Daoy (cell line): ENCODE measurements around a stretch of chr12.

- RAMPAGE, long total RNA = no peak
Measured at GRCh38 chr12:120563211-120563745, 17.9 kb downstream of the POP5 start.

GRCh38 chr12:120565306-120565745 is 15.9 kb downstream of the POP5 start:
- RAMPAGE, long total RNA = no peak

DNA sequence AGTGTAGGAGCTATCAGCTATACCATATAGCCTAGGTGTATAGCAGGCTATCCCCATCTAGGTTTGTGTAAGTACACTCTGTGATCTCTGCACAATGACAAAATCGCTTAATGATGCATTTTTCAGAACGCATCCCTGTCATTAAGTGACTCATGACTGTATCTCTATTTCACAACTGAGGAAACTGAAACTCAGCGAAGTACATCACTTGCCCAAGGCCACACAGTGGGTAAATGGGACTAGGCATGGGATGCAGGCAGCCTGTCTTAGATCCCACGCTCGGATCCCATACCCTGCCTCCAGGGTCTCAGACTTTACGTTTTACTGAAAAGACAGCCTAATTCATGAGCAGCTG is 2.5 kb upstream of the MLEC start:
- RAMPAGE, long total RNA = no peak

DNA sequence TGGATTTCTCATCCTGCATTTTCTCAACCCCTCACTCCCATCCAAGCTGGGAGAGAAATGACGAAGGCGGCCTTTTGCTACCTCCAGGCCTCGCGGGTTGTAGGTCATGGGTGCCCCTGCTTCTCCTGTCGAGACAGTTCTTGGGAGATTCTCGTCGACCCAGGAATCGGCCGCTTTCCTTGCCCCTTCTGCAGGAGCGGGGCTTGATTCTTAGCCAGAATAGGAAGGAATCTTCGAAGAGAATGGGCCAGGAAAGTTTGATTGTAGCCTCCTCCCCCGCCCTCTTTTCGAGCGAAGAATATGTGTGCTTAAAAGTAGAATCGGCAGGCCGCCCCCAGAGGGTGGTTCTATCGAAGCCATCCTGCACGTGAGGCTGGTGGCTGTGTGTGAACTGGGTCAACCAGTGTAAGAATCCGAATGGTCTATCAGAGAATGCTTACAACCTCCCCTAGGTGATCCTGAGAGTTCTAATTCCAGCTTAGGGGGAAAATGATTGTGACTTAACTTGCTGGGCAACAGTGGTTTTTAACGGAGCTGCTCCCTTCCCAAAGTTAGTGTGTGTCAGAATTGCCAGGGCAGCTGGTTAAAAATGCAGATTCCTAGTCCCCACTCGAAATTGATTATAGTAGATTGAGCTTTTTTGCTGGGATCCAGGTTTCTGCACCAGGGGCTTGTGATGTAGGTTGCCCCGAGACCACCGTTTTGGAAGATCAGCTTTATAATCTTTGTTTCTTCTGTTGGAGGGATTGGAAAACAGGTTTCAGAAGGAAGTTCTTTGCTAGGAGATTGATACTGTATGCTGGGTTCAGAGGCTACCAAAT is 1.0 kb downstream of the MLEC start:
- RAMPAGE, long total RNA = no peak

DNA sequence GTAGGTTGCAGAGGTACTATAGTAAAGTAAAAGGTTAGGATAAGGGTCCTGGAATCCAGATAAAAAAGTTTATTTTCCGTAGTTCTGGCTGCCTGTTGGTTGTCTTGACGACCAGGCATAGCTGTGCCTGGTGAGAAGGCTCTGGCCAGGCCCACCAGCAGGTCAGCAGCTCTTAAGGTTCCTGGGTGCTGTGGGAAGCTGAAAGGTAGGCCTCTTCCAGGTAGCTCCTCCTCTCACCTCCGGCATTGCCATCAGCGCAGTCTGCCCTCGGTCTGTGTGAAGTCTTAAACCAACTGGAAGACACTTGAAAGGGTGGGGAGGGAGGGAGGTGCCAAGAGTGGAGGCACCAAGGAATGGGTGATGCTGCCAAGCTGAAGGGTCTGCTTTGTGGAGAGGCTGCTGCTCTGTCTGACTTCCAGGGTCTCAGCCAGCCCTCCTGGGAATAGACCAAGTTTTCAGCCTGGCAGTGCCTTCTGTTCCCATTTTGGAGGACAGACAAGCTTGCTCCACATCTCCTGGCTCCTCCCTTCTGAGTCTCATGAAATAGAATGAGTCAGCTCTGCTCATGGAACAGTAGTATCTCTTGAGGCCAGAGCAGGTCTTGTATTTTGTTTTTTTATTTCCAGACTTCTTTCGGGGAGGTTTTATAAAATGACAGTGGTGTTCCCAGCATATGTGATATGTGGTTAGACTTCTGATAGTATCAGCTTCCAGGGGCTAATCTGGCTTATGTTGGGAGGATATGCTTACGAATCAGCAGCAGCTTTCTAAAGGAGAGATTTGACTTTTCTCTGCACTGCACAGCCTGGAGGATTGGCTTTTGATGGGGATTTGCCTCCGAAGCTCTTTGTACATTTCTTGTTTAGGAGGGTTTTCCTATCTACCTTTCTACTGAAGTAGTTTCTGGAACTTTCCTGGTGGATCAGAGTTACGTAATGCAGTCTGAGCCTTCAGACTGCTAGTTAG is 5.1 kb upstream of the ACADS start:
- RAMPAGE, long total RNA = no peak

GRCh38 chr12:120738574-120739060 is 13.0 kb downstream of the ACADS start:
- RAMPAGE, long total RNA = no peak

DNA sequence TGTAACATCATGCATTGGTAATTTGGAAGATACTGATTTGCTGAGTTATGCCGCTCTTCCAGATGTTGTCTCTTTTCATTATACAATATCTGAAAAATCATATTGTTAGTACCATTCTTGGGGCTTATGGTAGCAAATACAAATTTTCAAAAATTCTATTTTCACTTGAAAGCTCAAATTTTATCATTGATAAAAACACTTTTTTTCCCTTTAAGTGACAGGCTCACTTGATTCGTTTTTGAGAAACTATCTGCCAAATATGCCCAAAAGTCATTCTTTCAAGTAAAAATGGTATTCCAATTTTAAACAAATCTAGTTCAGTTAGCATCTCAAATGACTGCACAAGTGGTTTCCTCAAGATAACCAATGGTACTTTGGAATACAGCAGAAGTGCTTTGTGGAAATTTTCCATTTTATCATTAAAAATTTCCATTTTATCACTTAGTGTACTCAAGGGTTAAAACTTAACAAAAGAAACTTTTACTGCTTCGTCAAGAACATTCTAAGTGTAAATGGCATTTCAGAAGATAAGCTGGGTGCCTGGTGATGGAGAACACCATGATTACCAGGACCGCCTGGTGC is 84.8 kb downstream of the SPPL3 start:
- RAMPAGE, long total RNA = no peak

DNA sequence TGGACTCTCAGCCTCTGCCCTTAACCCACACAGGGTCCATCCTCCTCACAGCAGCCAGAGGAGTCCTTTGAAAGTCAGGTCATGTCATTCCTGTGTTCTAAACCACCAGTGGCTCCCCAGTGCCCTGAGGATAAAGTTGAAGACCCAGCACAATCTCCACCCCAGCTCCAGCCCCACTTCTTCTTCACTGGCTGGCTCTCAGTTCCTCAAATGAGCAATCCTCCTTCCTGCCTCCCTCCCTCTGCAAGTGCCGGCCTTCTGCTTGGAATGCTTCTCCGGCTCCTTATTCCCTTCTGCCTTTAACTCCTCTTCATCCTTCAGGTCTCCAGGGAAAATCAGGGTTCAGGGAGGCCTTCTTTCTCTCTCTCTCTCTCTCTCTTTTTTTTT is 32.0 kb upstream of the SPPL3 start:
- RAMPAGE, long total RNA = no peak

- RAMPAGE, long total RNA = no peak
Measured at GRCh38 chr12:120956687-120957287, 21.6 kb upstream of the HNF1A start.

DNA sequence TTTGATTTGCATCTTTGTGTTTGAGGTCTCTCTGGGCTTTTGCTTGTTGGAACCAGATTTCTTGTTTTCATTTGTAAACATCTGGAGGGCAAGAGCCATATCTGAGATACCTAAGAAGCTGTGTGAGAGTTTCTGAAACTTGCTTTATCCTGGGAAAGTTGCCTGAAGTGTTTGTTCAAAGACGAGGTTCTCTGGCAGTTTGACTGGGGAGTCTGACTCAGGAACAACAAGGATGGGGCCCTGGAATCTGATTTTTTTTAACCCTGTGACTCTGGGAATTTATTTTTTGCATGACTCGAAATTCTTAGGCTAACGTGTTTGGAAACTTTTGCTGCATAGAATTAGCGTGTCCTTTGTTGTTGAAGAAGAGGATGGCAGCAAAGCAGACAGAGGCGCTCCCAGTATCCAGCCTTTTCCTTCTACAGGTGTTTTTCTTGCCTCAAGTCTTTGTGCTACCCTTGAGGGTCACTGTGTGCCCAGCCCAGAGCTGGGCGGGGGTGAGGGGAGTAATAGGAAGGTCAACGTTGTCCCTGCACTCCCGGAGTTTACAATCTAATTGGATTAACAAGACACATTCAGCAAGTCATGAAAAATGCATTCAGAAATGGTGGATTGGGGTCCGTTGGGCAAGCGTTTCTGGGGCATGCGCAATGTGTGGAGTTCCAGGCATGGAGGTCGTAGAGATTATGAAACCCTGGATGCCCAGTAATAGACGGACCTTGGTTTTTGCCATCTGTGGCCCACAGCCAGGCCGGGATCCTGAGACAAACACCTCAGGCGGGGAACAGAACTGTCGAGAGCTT is 11.0 kb upstream of the HNF1A start:
- RAMPAGE, long total RNA = no peak

DNA sequence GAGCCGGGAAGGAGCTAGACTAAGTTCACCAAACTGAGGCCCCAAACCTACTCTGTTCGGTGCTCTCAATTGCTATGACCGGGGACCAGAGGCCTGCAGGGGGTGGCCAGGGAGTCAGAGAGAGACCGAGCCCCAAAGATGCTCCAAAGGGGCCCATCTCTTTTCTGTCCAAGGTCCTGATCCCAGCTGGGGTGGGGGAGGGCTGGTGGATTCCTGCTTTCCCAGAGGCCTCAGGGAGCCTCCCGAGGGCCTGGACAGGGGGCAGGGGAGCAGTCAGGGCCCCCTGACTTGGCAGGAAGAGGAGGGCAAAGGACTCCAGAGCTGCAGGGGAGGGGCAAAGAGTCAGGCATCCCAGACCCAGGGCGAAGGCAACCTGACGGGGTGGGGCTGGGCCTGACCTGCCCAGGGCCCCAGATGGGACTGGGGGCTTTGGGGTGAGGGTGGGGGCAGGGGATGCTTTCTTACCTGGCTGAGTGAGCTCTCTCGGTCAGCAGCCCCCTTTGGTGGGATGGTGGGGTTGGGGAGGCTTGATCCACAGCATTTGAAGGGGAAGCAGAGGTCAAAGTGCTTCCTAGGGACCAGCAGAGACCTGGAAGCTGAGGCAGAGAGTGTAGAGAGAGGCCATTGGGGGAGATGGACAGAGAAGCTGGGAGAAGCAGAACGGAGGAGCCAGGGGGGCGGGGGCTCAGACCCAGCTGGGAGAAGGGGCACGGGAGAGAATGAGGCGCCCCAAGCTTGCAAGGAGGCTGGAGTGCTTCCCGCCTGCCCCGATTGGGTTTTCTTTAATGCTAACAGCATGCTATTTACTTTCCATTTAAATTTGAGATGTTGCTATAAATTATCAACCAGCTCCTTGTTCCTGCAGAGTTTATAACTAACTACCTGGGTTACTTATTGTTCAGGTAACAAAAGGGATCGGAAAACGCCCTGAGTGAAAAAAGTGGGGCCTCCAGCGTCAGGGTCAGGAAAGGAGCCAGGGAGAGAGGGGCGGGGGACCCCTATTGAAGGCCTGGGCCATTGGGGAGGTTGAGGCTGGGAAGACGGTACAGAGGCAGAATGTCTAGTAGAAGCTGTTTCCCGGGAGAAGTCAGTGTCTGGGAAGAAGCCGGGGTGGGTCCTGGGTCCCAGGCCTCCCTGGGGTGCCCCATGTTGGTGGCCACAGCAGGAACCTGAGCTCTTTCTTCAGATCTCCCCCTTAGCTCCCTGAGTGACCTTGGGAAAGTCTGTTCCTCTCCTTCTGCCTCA is 2.3 kb downstream of the HNF1A start:
- RAMPAGE, long total RNA = no peak

GRCh38 chr12:121001368-121002125 is 14.7 kb downstream of the C12orf43 start:
- RAMPAGE, long total RNA = no peak

DNA sequence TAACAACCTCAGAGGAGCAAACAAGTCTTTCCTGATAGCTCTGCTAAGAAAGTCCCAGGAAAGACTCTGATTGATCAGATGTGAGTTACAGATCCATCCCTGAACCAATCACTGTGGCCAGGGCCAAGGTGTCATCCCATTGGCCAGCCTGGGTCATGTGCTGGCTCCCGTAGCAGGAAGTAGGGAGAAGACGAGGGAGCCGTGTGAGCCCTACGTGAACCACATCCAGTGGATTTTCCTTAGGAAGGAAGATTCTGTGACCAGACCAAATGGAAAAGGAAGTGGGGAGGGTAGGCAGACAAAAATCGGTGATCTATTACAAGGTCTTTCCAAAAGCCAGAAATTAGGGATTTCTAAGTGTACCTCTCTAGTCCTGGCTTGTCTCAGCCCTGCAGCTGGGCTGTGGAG is 5.7 kb downstream of the P2RX7 start:
- RAMPAGE, long total RNA = no peak

GRCh38 chr12:121231882-121232950 is 22.3 kb downstream of the P2RX4 start:
- RAMPAGE, long total RNA = no peak

GRCh38 chr12:121240021-121241151 is 30.5 kb downstream of the P2RX4 start:
- RAMPAGE, long total RNA = no peak

- RAMPAGE, long total RNA = no peak
Measured at GRCh38 chr12:121261672-121262416, 34.7 kb downstream of the CAMKK2 start.

DNA sequence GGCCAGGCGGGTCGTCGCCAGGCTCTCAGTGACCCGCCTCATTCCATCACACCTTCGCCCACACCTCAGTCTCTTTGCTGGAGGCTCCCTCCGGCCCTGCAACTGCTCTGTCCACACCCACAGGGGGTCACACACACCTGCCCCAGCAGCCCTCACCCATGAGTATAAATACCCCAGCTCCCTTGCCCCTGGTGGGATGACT is 23.1 kb downstream of the CAMKK2 start:
- RAMPAGE, long total RNA = no peak

GRCh38 chr12:121466225-121466854 is 66.4 kb downstream of the RNF34 start:
- RAMPAGE, long total RNA = no peak

GRCh38 chr12:121495849-121496369 is 84.9 kb downstream of the KDM2B start:
- RAMPAGE, long total RNA = no peak

DNA sequence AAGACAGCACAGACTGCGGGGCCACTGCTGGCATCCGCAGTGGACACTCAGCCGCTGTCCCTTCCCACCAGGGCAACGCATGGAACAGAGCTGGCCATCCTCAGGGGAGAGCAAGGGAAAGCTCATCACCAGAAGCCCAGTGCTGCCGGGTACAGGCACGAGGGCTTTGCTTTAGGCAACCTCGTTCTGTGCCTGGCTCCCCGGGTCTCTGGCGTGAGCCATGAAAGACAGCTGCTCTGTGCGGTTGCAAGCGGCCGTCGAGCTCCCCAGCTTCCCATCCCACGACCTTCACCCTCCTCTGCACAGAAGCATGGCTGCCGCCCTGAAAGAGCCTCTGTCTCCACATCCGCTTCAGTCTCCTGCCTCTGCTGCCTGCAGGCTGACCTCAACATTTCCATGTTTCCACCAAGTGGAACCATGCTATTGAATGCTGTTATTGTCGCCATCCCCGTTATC is 57.2 kb downstream of the KDM2B start:
- RAMPAGE, long total RNA = no peak